GM23248 (cell line): ENCODE data around the genes OGT and FAM236D.

- RAMPAGE, long total RNA, result no peak
These were observed 8.8 kb downstream of the SNX12 start for GRCh38 chrX:71059090-71059953.

- RAMPAGE, long total RNA, result no peak
These were observed 541 bp upstream of the SNX12 start for GRCh38 chrX:71068602-71069148.

- RAMPAGE, long total RNA, result no peak
These were observed 10.0 kb downstream of the MED12 start for GRCh38 chrX:71128165-71129020.

GRCh38 chrX:71143633-71144004, 1.0 kb upstream of the NLGN3 start:
- RAMPAGE, long total RNA, result no peak

GRCh38 chrX:71216148-71217107, 6.6 kb upstream of the GJB1 start:
- RAMPAGE, long total RNA, result no peak

- RAMPAGE, long total RNA, result start-site peak on the plus strand at chrX:71533068-71533146, 132 and 129 reads in 2 replicates
These were observed at the start of gene OGT for GRCh38 chrX:71533006-71533604. Gene OGT, plus strand, starts transcription at chrX:71533104.

- RAMPAGE, long total RNA, result no peak
These were observed 836 bp downstream of the OGT start for GRCh38 chrX:71533605-71534275.

GRCh38 chrX:71579745-71580191, 1.5 kb downstream of the GCNA start:
- RAMPAGE, long total RNA, result no peak

DNA sequence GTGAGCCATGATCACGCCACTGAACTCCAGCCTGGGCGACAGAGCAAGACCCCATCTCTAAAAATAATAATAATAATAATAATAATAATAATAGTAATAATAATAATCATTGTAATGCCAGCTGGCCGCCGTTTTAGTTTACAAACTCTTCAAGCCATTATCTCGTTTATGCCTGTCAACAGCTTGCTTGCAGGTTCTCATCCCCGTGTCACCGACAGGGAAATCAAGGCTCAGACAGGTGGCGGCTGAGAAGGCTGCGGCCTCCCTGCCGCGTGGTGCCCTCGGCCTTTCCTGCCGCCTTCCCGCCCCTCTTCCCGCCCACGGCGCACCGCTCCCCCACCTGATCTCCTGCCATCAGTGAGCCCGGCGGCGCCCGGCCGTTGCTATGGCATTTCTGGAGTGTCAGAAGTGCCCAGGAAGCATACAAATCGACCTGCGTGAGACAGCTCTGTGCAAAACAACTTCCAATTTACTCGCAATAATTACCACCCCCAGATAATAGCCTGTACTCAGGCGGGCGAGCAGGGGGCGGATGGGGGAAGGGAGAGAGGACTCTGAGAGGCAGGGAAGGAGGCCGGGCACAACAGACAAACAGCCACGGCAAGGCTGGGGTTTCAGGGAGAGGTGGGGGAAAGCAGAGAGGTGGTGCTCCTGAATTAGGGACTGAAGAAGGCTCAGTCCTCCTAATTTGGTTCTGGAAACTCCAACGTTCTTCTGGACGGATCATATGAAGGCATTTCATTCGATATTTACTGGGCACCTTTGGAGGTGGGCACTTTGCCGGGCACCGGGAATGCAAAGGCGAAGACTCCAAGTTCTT, 16.6 kb upstream of the ERCC6L start:
- RAMPAGE, long total RNA, result no peak

DNA sequence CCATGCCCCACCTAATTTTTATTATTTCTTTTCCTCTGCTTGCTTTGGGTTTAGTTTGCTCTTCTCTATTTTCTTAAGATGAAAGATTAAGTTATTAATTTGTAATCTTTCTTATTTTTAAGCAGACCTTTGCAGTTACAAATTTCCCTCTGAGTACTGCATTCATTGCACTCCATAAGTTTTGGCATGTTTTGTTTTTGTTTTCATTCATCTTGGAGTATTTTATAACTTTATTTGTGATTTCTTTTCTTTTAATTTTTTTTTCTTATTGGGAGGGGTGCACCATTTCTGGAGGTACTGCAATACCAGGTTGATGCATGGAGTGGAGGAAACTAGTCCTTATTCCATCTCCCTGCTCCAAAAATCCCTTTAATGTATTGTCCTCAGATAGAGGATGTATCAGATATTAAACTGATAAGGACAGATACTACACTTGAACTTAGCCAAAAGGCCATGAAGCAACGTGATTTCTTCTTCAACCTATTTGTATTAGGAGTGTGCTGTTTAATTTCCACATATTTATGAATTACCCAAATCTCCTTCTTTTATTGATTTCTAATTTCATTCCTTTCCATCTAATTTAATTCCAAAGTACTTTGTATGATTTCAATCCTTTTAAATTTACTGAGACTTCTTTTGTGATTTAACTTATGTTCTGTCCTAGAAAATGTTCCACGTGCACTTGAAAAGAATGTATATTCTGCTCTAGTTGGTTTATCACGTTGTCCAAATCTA, 71.2 kb upstream of the CITED1 start:
- RAMPAGE, long total RNA, result no peak

GRCh38 chrX:72430945-72431761, 125.4 kb upstream of the CITED1 start:
- RAMPAGE, long total RNA, result no peak

GRCh38 chrX:72459080-72459365, 113.6 kb downstream of the HDAC8 start:
- RAMPAGE, long total RNA, result no peak

DNA sequence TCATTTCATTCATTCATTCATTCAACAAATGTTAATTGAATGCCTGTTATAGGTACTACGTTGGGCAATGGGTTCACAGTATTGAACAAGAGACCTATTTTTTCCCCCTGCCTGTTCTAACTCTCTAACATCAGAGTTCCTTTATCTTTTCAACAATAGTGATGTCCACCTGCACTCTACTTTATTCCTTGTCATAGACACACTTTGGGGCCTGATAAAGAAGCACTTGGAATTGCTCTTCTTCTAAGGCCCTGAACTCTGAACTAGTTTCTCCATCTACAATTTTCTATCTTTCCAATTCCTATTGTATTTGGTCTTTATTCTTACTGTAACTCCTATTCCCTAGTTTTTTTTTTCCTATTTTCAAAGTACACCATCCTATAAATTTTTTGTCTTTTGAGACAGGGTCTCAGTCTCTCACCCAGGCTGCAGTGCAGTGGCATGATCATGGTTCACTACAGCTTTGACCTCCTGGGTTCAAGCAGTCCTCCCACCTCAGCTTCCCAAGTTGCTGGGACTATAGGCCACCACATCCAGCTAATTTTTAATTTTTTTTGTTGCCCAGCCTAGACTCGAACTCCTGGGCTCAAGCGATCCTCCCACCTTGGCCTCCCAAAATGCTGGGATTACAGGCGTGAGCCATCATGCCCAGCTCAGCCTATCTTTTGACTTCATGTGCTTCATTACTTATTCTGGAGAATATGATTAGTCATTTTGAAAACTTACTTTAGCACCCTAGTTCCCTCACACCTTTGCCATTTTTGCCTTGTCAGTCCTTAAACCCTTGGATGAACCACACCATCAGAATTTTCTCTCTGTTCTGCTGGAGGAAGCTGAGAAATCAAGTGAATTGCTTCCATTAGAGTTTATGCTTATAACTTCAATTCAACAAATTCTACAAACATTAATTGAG, 103.6 kb downstream of the HDAC8 start:
- RAMPAGE, long total RNA, result no peak

GRCh38 chrX:72705768-72706311, 8.3 kb downstream of the PHKA1 start:
- RAMPAGE, long total RNA, result no peak

- RAMPAGE, long total RNA, result no peak
These were observed at the start of gene FAM236D for GRCh38 chrX:72807953-72808429. Gene FAM236D, minus strand, starts transcription at chrX:72808210.

- RAMPAGE, long total RNA, result no peak
These were observed 48.7 kb upstream of the CDX4 start for GRCh38 chrX:73398244-73398505.

DNA sequence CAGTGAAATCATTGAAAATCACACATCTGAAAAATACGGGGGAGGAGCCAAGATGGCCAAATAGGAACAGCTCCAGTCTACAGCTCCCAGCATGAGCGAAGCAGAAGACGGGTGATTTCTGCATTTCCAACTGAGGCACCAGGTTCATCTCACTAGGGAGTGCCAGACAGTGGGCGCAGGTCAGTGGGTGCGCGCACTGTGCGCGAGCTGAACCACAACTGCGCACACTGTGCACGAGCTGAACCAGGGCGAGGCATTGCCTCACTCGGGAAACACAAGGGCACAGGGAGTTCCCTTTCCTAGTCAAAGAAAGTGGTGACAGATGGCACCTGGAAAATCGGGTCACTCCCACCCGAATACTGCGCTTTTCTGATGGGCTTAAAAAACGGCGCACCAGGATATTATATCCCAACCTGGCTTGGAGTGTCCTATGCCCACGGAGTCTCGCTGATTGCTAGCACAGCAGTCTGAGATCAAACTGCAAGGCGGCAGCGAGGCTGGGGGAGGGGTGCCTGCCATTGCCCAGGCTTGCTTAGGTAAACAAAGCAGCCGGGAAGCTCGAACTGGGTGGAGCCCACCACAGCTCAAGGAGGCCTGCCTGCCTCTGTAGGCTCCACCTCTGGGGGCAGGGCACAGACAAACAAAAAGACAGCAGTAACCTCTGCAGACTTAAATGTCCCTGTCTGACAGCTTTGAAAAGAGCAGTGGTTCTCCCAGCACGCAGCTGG, 51.9 kb upstream of the CHIC1 start:
- RAMPAGE, long total RNA, result no peak

DNA sequence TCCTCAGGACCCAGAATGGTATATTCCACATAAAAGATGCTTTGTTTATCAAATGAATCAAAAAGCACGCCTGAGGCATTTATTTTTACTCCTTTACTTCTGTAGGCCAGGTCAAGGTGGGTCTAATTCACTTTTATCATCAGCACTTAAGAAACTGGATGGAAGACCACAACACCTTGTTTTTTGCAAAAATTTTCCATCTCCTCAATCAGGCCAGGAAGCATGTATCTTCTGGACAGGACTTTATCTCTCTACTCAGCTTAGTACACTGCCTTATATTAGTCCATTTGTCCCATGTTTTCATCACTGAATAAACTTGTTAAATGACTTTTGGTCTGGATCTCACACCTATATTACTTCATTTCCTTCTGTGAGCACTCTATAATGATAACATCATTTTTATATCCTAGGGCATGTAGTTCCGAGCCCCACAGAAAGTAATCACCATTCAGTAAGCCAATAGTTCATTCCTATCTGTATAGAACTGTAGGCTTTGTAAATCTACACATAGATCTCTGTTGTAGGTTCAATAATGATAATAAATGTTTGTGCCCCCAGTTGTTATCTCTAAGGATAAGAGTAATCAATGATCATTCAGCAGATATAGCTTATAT, 260.6 kb downstream of the CHIC1 start:
- RAMPAGE, long total RNA, result no peak

- RAMPAGE, long total RNA, result no peak
These were observed 289.6 kb downstream of the CHIC1 start for GRCh38 chrX:73852508-73853178.

GRCh38 chrX:73977550-73978048, 326.4 kb upstream of the ZCCHC13 start:
- RAMPAGE, long total RNA, result no peak